Esophagus squamous epithelium (tissue), 4 donors: ENCODE measurements around a stretch of chr7.

GRCh38 chr7:31947936-31948273 lies 122.3 kb downstream of the PDE1C start:
- PRO-cap: no peak
- RAMPAGE, long total RNA, 4 experiments: no peak in any of the 4 experiments

- PRO-cap: no peak
- RAMPAGE, long total RNA, 4 experiments: no peak in any of the 4 experiments
Measured at GRCh38 chr7:32677692-32677987, 182.4 kb downstream of the AVL9 start.

DNA sequence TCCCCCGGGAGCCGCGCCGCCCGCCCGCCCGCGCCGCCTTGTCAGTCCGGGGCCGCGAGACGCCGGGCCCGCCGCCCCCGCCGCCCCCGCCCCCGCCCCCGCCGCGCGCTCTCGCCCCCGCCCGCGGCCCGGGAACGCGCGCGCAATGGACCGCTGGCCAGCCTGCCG lies 132 bp upstream of the KBTBD2 start:
- PRO-cap: no peak
- RAMPAGE, long total RNA, 4 experiments: no peak in any of the 4 experiments

DNA sequence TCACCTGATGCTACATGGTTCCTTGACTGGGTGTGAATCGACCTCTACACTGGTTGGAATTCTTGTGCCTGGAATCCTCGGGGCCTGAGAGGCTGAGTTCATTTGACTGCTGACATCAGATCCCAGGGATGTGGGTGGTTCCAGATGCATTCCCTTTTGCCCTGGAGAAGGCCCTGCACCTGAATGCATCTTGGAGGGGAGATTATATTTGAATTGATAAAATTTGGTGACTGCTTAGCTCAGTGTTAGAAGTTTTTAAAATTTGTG lies 35.6 kb downstream of the FKBP9 start:
- PRO-cap: no peak
- RAMPAGE, long total RNA, 4 experiments: no peak in any of the 4 experiments

DNA sequence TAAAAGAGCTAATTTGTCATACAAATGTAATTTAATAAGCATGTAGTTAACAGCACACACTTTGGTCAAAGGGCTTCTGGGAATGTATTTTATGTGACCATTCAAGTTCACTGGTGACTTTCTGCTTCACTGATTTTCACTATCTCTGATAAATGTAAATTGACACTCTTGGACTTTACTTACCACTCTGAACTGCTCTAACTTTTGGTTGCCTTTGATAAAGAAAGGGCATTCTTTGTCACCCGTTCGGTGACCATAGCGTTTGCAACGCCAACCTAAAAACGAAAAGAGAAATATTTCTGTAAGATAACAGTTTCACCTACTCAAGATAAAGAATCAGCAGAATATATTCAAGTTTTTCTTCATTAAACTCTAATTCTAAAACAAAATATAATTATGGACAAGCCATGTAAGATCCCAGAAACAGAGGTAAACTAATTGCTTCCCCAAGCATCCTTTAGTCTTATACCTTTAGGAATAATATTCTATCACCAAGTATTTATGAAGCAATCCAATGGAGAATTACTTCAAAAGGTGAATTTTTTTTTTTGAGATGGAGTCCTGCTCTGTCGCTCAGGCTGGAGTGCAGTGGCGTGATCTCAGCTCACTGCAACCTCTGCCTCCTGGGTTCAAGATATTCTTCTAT lies 12.0 kb downstream of the RP9 start:
- PRO-cap: no peak
- RAMPAGE, long total RNA, 4 experiments: no peak in any of the 4 experiments

DNA sequence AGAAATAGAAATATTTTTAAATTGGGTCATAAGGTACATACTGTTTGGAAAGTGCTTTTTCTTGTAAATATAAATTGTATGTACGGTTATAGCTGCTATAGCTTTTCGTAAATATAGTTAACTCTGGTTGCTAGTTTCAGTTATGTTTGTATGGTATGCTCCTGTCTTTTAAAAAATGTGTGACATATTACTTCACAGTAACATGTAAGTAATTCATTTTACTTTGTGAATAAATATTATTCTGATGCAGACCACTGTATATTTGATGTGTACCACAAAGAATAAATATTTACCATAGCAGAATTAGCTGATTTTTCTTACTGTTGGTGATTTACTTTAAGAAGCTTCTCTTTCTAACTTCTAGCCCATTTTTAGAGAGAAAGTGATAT lies 292.7 kb downstream of the BBS9 start:
- PRO-cap: no peak
- RAMPAGE, long total RNA, 4 experiments: no peak in any of the 4 experiments

GRCh38 chr7:33815319-33815850 lies 90.0 kb upstream of the BMPER start:
- PRO-cap: no peak
- RAMPAGE, long total RNA, 4 experiments: no peak in any of the 4 experiments

DNA sequence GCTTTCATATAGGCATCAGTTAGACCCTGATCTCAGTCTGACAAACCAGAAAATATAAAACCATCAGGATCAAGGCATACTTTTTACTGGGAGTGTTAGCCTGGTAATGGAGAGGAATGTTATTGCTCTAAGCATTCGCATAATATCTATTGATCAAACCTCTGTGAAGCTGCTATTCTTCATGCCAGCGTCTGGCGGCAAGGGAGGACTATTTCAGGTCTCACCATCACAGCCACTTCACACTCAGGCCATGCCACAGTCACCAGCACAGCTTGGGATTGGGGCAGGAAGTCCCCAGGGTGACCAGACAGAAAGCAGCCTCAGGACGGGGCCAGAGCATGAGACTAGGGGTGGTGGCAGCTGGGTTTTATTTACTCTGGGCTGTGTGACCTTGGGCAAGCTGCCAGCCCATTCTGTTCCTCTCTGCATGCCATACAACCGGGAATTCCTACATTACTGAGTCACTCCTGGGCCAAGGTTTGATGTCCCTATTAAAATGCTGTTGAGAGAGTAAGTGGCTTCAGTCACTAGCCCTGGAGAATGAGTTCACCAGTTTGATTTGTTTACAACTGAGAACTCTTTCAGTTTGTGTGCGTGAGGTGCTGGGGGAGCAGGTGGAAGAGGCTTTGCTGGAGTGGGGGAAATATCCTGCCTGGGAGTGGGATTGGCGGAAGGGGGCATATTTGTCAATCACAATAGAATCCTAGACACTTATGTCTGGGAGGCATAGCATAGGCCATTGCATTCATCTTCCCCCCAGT lies 90.3 kb downstream of the NPSR1 start:
- PRO-cap: no peak
- RAMPAGE, long total RNA, 4 experiments: no peak in any of the 4 experiments

DNA sequence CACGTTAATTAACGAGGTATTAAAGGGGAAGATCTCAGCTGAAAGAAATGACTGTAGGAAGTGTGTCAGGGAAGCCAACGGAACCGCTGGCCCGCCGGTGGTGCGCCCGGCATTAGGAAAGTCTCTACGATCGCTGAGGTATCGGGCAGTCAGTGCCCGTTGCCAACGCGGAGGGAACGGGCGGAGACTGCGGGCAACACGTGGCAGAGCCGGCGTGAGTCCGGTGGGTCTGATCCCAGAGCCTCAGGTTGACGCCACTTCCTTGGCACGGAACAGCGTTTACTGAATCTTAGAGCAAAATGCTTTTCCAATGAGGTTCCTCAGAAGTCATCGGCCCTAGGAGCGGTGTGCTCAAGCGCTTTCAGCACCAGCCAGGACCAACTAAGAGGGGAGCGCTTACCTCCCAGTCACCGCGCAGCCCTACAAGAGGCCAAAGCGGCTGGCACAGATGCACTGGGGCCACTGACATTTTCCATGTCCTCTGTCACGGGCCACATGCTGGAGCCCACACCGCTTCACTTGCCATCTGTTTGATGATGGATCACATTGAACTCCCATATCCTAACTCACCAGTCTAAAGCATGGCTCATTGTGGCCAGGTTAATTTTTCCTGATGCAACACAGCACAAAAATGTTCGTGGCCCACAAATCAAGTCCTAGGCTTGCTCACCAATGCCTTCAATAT lies 67.0 kb downstream of the TBX20 start:
- PRO-cap: no peak
- RAMPAGE, long total RNA, 4 experiments: no peak in any of the 4 experiments

DNA sequence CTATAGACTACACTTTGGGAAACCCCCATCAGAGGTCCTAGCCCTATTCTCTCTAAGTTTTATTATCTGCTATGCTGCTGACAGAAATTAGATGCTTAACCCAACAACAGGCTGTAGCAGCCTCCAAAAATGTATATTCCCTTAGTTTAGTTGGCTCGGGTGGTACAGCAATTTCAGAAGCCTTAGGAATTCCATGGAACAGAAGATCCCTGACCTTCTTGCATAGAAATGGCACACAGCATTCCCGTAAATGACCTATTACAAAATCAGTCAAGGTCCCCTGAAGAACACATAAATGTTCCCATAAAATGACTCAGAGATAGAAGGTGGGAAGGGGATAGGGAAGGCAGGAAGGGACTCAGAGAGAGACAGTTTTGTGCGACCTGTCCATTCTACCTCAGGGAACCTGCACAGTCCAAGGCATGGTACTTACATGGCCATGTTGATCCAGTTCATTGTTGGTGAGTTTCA lies 9.3 kb downstream of the TBX20 start:
- PRO-cap: no peak
- RAMPAGE, long total RNA, 4 experiments: no peak in any of the 4 experiments

DNA sequence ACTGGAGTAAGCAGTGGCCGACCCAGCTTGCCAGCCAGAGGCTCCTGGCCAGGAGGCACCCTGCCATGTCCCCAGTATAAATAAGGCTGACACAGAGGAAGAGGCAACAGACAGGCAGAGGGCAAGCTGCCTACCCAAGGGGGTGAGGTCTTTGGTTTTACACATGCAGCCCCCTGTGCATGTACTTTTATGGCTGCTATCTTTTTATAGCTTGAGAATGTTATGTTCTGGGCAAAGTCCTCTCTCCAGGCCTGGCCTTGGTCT lies 102.7 kb upstream of the TBX20 start:
- PRO-cap: no peak
- RAMPAGE, long total RNA, 4 experiments: no peak in any of the 4 experiments

GRCh38 chr7:35635111-35635676 lies 59.7 kb downstream of the HERPUD2 start:
- PRO-cap: no peak
- RAMPAGE, long total RNA, 4 experiments: no peak in any of the 4 experiments

GRCh38 chr7:35648358-35648901 lies 46.5 kb downstream of the HERPUD2 start:
- PRO-cap: no peak
- RAMPAGE, long total RNA, 4 experiments: no peak in any of the 4 experiments

DNA sequence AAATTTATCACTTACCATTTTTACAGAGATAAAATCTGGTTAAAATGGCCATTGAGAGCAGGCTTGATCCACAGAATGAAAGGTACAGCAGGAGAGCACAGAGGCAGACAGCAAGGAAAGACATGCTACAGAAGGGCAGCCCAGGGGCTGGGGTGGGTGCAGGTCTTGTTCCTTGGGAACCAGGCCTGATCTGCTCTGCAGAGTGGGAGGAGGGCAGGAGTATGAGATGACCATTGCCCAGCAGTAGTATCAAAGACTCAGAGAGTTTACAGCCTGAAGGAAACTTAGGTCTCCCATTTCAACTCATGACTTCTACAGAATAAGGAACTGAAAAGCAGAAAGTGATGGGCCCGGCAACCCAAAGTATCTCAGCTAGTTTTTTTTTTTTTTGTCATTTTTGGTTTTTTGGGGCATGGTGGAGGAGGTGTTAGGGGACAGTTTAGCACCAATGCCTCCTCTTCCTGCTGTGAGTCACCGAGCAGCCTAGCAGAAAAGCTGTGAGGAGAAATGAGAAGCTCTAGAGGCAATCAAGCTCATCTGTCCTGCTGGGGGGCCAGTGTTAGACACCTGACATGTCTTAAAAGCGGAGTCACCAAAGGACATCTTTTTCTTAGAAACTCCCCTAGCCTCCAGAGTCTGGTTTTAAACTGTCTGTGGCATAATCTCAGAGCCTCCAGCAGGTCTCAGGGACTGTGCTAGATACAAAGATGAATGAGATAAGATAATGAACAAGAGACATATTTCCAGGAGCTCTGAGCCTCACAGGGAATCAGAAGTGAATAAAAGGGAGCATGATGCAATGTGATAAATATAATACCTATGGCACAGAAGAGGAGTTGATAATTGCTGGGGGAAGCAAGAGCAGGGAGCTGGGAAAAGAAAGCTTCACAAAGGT lies 34.3 kb upstream of the HERPUD2 start:
- PRO-cap: bidirectional peak, plus-strand start at position 486 of the sequence, minus-strand start at position 370 of the sequence
- RAMPAGE, long total RNA, 4 experiments: no peak in any of the 4 experiments

GRCh38 chr7:35882076-35882809 lies 81.4 kb downstream of the SEPTIN7 start:
- PRO-cap: no peak
- RAMPAGE, long total RNA, 4 experiments: no peak in any of the 4 experiments

DNA sequence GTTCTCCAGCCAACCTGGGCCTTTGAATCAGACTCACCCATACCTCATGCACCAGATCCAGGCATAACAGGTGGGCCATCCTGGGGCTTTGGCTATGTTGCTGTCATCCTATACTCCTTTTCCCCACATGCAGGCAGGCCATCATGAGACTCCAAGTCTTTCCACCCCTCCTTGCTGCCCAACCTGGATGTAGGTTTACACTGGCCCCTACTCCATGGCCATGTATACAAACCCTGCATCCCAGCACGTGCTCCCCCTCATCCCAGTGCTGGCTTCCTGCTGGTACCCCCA lies 171.5 kb upstream of the EEPD1 start:
- PRO-cap: no peak
- RAMPAGE, long total RNA, 4 experiments: no peak in any of the 4 experiments

GRCh38 chr7:36045428-36045676 lies 107.7 kb upstream of the EEPD1 start:
- PRO-cap: no peak
- RAMPAGE, long total RNA, 4 experiments: no peak in any of the 4 experiments

GRCh38 chr7:36506801-36507089 lies 117.1 kb downstream of the ANLN start:
- PRO-cap: no peak
- RAMPAGE, long total RNA, 4 experiments: no peak in any of the 4 experiments

- PRO-cap: no peak
- RAMPAGE, long total RNA, 4 experiments: no peak in any of the 4 experiments
Measured at GRCh38 chr7:36658437-36658871, 65.8 kb downstream of the AOAH start.

DNA sequence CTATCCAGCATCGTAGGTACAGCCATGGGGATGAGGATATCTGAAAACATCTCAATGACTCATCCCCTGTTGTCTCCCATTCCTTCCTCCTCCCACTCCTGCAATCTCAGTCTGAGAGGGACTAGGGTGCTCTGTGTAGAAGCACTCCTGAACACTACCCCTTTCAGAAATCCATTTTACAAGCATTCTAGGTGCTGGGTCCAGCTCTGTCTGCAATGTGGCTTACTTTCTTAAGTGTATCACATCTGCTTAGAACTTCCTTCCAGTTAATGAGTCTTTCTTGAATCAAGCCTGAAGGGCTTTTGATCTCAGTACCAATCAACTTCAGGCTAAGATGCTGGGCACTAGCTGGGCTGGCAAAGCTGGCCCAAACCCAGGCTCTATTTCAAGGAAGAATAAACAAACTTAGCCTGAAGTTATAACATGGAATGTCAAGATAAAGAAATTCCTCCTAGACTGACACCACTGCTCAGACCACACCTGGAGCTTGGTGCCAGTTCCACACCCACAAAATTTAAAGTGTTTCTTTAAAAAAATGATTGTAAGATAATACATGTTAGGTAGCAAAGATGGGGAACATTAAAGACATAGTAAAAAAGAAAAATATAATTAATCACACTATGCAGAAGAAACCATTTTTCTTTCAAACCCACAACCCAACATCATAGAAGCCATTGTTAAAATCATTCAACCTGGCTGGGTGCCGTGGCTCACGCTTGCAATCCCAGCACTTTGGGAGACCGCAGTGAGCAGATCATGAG lies 270.4 kb upstream of the AOAH start:
- PRO-cap: no peak
- RAMPAGE, long total RNA, 4 experiments: no peak in any of the 4 experiments